ENCODE results near the genes NTN3, CEMP1, PRSS41 and IL32.

DNA sequence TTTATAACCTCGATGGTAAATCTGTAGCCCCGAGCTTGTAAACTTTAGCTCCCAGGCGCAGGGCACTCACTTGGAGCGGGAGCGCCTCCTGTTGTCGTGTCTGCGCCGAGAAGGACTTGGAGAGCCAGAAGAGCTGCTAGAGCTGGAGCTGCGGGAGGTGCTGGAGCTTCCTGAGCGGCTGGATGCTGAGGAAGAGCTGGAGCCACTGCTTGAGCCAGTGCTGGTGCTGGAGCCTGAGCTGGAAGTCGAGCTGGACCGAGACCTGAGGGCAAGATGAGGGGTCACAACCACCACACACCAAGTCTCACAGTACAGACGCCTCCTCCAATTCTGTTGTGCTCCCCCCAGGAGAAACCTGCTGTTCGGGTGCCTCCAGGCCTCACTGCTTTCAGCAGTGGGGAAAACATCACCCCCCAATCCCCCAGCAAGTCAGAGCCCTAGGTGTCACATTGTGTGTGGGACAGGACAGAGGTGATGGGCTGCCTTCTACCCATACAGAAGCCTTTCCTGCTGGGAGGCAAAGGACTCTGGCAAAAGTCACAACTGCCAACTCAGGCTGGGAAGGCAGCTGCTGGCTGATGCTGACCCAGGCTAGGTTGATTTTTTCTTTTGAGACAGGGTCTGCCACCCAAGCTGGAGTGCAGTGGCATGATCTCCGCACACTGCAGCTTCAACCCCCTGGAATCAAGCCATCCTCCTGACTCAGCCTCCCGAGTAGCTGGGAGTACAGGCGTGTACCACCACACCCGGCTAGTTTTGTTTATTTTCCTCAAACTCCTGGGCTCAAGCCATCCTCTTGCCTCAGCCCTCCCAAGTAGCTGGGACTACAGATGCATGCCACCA, 4.7 kb downstream of the RNPS1 start:
- PRO-cap, result no peak

DNA sequence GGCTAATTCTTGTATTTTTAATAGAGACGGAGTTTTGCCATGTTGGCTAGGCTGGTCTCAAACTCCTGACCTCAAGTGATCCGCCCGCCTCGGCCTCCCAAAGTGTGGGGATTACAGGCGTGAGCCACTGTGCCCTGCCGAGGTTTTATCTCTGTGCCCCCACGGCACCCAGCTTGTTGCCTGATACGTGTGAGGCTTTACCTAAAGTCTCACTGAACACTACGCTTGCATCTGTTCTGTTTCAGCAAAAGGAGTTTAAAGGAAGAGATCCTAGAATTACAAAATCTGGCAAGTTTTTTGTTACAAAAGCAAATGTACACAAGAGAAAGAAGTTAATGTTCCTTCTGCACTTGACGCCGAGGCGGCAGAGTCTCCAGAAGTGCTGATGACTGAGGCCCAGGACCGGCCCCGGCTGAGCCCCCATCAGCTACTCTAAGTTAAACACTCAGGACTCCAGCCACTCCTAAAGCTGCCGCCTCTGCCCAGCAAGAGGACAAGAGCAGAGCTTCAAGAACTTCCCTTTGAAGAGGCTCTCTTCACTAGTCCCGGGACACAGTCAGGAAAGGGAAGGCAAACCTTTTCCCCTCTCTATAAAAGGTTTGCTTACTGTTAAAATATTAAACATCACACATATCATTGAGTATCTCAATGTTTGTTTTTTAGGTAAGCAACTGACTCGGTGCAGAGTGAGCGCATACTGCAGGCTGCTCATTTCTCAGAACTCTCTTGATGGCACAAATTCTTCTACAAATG, 9.0 kb downstream of the ABCA3 start:
- PRO-cap, result no peak

DNA sequence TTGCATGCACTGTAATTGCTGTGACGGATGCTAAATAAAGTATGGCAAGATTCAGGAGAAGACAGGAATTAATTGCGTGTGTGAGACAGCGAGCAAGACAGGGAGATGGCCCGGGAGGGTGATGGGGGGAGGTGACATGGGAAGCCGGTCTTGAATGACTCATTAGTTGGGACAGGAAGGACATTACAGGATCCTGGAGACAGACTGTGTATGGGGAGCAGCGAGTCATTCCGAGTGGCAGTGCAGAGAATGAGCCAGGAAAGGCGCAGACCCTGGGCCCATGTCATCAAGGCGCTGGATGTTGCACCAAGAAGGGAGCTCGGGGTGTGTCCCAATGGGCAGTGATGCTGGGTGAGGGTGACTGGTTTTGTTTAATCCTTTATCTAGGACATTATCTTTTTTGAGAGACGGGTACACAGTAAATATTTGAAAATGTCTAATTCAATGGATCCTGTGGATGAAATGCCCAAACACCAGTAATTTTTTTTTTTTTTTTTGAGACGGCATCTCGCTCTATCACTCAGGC, 6.4 kb downstream of the ABCA3 start:
- PRO-cap, result no peak

DNA sequence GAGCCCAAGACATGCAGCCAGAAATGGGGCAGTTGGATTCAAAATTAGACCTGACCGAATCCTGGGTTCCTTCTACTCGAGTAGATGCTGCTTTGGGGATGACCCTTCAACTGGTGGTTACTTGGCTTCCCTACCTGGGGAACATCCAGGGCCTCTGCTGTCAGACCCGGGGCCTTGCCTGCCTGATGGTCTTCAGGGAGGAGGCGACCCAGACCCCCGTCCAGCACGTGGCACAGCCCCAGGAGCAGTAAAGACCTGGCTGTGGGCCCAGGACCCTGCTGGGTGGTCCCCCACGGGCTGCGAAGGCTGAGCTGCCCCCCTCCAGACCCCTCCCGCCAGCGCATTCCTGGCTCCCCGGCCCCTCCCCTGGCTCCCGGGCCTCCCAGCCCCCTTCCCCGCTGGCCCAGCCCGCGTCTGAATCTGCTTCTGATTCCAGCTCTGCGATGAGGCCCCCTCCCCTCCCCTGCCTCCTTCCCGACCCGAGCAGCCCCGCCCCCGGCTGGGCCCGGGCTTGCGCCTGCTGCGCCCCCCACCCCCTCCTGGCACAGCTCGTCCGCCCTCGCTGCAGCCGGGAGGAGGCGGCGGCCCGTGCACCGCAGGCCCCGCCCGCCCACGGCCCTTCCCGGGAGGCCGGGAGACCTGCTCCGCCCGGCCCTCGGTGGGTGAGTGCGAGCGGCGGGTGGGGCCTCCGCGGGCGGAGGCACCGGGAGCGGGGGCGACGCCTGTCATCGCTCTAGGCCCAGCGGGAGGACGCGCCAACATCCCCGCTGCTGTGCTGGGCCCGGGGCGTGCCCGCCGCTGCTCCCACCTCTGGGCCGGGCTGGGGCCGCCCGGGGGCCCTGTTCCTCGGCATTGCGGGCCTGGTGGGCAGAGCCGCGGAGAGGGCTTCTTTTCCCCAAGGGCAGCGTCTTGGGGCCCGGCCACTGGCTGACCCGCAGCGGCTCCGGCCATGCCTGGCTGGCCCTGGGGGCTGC, at the start of gene NTN3:
NTN3 (plus strand) TSS at position 545 of the 974 bp plus-strand sequence.
- PRO-cap, result no peak

DNA sequence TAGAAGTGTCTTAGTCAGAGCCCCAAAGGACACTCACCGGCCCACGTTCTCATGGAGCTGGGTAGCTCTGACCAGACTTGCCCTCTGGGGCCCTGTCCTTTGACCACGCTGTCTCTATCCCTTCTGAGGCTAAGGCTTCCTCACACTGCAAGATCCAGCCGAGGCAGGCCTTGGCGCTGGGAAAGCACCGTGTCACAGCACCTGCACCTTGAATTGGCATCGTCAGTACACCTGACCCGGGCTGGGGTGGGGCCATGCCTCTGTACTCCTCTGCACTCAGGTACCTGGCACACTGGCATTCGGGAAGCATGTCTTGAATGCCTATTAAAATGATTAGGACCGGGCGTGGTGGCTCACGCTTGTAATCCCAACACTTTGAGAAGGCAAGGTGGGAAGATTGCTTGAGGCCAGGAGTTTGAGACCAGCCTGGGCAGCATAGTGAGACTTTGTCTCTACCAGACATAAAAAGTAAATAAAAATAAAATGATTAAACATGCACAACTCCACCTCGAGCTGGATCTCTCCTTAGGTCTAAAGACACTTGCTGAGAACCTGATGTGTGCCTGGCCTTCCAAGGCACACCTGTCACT, 6.1 kb downstream of the TBC1D24 start:
- PRO-cap, result no peak

DNA sequence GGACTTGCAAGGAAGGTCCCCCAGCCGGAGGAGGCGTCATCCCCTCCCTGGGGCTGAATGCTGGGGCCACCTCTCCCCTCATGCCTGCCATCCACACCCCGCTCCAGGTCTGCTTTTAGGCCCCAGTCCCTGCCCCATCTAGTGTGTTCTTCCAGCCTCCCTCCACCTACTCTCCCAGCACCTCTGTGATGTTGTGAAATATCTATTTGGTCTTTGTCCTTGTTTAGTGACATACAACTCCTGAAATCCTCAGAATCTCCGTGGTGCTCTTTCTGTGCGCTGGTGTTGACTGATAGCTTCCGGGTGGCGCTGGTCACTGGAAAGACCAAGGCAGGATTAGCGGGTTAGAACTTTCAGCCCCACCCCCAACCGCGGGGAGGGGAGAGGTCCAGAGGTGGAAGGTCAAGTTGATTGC, 10.0 kb downstream of the TBC1D24 start:
- PRO-cap, result no peak

GRCh38 chr16:2527120-2527514, 4.1 kb downstream of the CEMP1 start:
- PRO-cap, result no peak

- PRO-cap, result no peak
Observed at GRCh38 chr16:2530998-2531595, at the start of gene CEMP1. Gene CEMP1 (minus strand): TSS chr16:2531408.

DNA sequence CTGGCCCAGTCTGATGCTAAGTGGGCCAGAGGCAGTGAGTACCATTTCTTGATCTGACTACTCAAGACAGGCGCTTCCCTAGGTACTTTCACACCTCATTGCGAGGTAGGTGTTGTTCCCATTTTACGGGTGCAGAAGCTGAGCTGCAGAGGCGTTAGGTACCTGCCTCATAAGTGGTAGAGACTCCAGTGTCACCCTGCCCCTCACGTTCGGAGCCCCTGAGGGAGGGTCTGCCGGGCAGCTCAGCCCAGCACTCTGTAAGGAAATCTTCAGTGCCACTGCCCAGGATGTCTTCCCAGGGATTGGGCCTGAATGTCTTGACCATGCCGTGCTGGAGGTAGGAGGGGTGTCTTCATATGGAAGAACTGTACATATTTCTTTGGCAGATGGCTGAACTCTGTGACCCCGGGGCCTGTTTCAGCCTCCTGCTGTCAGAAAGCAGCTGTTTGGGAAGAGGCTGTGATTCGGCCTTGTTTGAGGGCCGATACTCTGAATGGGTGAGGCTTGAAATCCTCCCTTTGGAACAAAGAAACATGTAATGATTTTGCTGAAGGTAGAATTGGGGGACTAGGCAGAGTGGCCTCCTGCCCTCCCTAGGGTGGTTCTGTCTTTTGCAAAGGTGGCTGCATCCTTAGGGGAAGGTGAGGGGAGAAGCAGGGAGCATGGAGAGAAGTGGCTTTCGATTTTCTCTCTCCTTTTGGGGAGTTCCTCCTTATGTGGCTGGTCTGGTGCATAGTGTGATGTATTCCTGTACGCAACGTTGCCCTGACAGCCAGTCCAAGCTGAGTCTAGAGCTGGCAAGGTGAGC, 2.7 kb downstream of the PDPK1 start:
- PRO-cap, result no peak

GRCh38 chr16:2754986-2755475, 2.6 kb downstream of the SRRM2 start:
- PRO-cap, result no peak

- PRO-cap, result no peak
Observed at GRCh38 chr16:2757723-2758387, 5.4 kb downstream of the SRRM2 start.

GRCh38 chr16:2759432-2760542, 7.3 kb downstream of the SRRM2 start:
- PRO-cap, result no peak

GRCh38 chr16:2761724-2762336, 9.4 kb downstream of the SRRM2 start:
- PRO-cap, result no peak

DNA sequence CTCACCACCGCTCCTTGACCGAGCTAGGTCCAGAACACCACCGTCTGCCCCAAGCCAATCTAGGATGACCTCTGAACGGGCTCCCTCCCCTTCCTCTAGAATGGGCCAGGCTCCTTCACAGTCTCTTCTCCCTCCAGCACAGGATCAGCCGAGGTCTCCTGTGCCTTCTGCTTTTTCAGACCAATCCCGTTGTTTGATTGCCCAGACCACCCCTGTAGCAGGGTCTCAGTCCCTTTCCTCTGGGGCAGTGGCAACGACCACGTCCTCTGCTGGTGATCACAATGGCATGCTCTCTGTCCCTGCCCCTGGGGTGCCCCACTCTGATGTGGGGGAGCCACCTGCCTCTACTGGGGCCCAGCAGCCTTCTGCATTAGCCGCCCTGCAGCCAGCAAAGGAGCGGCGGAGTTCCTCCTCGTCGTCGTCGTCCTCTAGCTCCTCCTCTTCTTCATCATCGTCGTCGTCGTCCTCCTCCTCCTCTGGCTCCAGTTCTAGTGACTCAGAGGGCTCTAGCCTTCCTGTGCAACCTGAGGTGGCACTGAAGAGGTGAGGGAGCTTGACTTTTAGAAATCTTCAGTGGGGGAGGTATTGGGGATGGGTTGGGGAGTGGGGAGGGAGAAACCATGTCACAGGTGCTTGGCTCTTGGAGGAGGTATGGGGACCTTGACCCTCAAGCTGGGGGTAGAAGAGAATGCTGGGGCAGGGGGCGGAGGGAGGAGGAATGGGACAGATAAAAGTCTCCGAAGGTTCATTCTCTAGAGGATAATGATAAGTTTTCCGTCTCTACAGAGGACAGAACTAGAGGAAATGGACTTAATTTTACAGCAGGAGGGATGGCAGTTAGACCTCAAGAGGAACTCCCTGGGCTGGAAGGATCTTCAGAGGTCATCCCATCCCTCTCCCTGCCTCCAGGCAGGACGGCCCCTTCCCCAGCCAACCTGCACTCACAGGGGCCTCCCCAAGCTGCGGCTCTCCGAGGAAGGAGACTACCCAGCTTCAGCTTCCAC, 9.1 kb downstream of the ELOB start:
- PRO-cap, result no peak

GRCh38 chr16:2798398-2798735, at the start of gene PRSS41:
Gene PRSS41 (plus strand): TSS chr16:2798470.
- PRO-cap, result no peak

- PRO-cap, result no peak
Observed at GRCh38 chr16:2799613-2800321, 1.5 kb downstream of the PRSS41 start.

GRCh38 chr16:2891164-2891487, 8.1 kb downstream of the FLYWCH2 start:
- PRO-cap, result no peak

DNA sequence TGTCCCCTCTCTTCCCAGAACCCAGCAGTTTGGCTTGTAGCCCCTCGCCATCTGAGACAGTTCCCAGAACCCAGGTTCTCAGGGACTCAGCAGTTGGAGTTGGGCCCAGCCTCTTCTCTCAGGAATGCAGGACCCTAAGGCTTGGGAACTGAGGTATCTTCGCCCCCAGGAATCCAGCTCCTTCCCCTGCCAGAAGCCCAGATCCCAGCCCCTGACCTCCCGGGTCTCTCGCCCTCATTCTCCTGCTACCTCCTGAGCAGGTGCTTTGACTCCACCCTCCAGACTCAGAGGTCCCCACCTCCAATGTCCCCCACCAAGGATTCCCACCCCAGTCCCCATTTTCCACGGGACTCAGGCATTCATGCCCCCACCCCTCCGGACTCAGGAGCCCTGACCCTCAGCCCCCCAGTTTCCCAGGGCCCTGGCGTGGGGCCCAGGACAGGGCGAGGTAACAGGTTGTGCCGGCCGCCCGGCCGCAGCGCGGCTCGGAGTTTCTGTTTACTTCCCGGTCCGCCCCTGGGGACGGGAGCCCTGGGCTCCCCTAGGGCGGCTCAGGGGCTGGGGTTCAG, 839 bp downstream of the BICDL2 start:
- PRO-cap, result unidirectional peak, plus-strand start at position 454 of the sequence; bidirectional peak, plus-strand start at position 528 of the sequence, minus-strand start at position 494 of the sequence

DNA sequence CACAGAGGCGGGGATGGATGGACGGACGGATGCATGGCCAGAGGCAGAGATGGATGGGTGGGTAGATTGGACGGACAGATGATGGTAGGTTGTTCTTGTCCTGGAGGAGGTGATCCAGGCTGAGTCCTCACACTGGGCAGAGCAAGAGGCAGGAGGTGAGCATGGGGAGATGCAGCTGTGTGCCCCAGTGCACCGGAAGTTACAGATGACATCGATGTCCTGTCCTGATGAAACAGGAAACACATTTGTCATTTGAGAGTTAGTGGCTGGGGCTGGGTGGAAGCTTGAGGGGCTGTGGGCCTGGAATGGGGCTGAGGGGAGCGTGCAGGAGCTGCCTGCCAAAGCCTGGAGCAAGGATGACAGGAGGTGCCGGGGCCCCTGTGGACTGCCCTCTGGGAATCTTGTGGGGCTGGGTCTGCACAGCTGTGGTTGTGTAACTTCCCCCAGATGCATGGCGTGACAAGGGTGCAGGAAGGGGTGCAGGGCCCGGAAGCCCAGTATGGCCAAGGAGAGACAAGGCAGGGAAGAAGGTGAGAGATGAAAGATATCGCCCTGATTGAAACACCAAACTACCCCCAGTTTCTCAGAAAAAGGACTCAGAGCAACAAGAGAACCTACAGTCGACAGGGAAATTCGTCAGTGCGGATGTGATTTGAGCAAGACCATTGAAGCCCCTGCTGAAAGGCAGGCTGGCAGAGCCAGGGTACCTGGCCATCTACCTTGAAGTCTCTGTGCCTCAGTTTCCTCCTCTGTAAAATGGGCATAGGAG, 8.6 kb downstream of the MMP25 start:
- PRO-cap, result no peak

- PRO-cap, result bidirectional peak, plus-strand start at chr16:3065358, minus-strand start at chr16:3065209; bidirectional peak, plus-strand start at chr16:3065639, minus-strand start at chr16:3065558
Observed at GRCh38 chr16:3065128-3066132, at the start of gene IL32. Gene IL32 (plus strand): TSS chr16:3065640.

Measured in Calu3 (cell line).